Bronchus fibroblast of lung (primary cell): ENCODE measurements around a stretch of chr7.

DNA sequence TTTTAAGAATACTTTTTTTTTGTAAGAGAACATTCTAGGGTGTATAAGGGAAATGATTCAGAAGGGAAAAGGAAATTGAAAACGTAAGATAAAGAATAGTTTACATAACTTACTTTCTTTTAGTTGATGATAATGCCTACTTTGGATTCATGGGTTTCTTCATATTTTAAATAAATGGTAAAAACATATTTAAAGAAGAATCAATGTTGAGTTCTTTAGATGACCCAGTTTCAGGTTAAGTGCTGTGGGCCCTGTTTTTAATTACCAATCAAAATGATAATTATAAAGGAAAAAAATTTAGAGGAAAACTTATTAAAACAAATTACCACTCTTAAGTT lies 9.8 kb downstream of the CAPZA2 start:
- RAMPAGE, long total RNA: no peak

- RAMPAGE, long total RNA: no peak
These were observed 2.6 kb downstream of the ST7 start for GRCh38 chr7:116955681-116956501.

DNA sequence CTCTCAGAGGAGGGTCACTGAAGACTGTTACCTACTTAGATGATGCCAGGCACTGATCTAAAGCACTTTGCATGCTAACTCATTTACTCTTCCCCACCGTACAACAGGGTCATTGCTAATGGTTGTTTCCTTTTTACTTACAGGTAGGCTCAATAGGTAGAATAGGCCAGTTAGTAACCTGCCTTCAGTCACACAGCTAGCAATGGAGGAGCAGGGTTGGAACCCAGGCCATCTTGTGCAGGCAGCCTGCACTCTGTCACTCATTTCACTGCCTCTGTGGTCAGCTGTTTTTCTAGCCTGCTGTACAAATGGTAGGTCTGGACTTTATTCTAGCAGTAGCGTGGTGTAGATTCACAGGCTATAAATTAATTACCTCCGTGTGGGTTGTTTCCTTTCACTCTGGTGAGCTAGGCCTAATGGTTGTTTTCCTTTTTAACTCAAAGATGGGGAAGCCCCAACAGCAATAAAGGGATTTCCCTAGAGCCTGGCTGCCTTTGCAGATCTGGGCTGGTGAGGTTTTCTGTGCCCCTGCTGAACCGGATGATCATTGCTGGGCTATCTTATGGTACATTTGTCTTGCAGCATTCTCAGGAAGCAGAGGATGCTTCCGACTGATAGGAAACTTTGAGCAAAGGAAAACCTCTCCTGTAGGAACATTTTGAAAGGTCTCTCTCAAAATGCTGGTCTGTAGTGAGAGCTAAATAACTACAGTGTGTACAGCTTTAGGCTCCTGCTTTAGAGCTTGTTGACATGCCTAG lies 157.2 kb downstream of the ST7 start:
- RAMPAGE, long total RNA: no peak

DNA sequence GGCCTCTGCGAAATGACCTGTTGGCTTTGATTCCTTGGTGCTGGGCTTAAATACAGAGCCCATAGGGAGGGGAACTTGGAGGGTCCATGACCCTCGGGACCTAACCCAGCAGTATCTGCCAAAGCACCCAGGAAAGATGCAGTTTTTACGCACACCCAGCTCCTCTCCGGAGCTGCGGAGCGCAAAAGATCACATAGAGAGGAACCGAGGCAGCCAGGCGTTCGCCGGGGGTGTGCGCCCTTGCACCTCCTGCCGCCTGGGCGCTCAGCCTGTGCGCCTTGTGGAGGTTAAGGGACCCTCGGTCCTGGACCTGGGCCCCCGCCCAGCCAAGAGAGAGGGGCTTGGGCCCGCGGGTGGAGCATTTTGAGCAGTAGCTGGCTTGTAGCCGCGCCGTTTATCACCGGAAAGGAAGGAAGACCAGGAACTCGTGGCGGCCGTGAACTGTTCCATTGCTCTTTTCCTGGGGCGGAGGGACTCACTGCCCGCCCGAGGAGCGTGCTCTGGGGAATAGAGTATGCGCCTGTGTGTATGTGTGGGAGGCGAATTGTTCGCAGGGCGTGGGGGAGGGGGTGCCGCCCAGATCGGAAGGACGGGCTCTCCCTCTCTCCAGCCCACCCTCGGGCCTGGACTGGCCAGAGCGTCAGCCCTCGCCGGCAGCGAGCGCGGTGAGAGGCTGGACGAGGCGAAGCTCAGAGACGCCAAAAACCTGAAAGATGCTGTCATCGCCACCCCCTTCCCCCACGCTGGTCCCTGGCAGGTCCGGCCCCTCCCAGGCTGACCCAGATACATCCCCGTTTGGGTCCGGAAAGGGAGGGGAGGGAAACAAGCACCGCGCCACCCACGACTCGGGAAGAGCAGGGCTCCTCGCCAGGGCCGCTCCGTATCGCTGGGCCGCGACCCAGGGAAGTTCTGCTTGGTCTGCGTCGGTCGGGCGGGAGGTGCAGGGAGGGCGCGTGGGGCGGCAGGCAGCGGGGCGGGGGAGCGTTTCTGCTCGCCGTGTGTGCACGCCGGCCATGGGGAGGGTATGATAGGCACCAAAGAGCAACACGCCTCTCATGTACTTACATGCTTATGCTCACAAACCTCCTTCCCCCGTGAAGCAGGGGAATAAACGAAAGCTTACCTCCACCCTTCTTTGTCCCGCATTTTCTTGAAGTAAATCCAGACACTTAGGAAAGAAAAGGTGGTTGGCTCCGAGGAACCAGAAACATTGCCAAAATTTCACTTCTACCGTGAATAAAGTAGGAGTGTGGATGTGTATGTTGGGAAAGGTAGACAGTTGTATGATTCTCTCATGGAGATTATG lies 1.3 kb upstream of the WNT2 start:
- RAMPAGE, long total RNA: no peak

DNA sequence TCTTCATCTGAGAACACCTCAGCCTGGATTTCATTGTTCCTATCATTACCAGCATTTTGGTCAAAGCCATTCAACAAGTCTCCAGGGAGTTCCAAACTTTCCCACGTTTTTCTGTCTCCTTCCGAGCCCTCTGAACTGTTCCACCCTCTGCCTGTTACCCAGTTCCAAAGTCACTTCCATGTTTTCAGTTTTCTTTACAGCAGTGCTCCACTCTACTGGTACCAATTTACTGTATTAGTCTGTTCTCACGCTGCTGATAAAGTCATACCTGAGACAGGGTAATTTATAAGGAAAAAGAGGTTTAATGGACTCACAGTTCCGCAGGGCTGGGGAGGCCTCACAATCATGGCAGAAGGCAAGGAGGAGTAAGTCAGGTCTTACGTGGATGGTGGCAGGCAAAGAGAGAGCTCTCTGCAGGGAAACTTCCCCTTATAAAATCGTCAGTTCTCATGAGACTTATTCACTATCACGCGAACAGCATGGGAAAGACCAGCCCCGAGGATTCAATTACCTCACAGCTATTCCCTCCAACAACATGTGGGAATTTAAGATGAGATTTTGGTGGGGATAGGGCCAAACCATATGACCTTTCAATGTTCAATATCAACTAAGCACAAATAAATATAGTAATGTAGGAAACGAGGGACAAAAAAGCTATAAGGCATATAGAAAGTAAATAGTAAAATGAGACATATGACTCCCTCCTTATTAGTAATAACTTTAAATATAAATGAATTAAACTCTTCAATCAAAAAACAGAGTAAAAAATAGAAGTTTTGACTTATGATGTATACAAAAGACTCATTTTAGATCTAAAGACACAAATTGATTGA lies 559.4 kb upstream of the KCND2 start:
- RAMPAGE, long total RNA: no peak

- RAMPAGE, long total RNA: no peak
These were observed 105.1 kb upstream of the KCND2 start for GRCh38 chr7:120167868-120168295.

- RAMPAGE, long total RNA: no peak
These were observed 1.3 kb downstream of the ING3 start for GRCh38 chr7:120951848-120952278.

- RAMPAGE, long total RNA: no peak
These were observed 14.4 kb downstream of the CPED1 start for GRCh38 chr7:121002750-121003561.

GRCh38 chr7:121020579-121021420 lies 32.3 kb downstream of the CPED1 start:
- RAMPAGE, long total RNA: no peak

DNA sequence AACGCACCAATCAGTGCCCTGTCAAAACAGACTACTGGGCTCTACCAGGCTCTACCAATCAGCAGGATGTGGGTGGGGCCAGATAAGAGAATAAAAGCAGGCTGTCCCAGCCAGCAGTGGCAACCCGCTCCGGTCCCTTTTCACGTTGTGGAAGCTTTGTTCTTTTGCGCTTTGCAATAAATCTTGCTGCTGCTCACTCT lies 72.0 kb downstream of the CPED1 start:
- RAMPAGE, long total RNA: no peak

DNA sequence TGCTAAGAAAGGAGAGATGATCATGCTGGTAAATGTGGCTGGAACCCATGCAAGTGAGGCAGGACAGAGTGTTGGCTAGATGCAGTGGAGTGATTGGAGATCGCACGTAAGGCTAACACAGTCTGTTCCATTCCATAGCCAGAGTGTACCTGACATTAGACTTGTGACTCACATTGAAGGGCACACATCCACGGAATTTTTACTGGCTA lies 80.8 kb downstream of the CPED1 start:
- RAMPAGE, long total RNA: no peak

DNA sequence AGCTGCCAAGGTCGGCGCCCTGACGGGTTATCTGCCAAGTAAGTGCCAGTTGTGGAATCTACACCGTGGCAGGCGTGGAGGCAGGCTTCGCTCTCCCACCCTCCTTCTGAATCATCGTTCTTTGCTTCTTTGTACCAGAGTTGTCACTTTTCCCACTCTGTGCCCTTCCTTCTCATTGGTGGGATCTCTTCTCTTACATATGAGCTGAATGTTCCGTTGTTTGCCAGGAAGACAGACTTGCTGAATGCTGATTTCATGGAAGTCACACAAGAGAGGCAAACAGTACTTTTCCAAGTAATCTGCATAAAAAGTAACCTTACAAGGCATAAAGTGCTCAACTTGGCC lies 40.6 kb upstream of the PTPRZ1 start:
- RAMPAGE, long total RNA: no peak

DNA sequence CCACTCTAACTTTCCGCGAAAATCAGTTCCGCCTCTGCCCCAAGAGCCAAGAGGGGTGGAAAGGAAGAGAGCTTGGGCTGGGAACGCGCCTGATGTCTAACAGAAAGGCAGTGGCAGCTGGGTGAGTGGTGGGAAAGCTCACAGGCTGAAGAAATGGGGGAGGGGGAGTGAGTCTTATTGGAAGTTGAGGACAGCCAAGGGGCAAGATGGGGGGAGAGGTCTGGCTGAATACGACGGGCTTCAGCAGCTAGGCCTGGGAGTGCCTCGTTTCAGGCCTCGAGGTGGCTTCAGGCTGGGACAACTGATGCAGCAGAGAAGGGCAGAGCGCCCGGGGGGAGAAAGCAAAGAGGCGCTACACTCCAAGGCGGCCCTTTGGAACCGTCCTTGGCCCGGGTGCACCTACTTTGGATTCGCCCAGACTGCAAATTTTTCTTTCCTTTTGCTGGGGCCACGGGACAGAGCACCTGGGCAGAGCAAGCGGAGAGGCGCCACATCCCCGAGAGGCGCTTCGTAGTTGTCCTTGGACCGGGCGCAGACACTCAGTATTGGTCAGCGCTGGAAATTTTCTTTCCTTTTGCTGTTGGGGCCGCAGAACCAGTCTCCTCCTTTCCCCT lies 2.1 kb upstream of the FEZF1 start:
- RAMPAGE, long total RNA: no peak

GRCh38 chr7:122884197-122884509 lies 2.1 kb downstream of the CADPS2 start:
- RAMPAGE, long total RNA: no peak

DNA sequence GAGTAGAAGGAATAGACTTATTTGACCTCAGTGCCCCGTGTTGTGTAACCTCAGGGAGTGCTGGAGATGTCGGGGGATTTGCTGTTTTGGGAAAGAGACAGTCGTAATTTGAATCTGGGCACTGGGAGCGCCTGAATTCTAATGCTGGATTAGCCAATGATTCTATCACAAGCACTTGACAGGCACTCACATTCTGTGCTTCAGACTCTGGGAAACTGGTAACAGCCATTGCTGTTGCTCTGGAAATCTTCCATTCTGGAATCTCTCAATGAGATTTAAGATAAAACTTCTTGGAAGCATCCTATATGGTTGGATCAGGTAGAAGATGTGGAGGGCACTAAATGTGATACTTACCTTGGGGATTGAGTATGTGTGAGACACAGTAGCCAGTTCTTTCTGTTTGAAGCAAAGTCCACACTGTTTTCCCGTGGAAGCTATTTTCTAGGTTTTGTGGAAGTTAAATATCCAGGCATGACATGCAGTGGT lies 13.6 kb upstream of the LMOD2 start:
- RAMPAGE, long total RNA: no peak

DNA sequence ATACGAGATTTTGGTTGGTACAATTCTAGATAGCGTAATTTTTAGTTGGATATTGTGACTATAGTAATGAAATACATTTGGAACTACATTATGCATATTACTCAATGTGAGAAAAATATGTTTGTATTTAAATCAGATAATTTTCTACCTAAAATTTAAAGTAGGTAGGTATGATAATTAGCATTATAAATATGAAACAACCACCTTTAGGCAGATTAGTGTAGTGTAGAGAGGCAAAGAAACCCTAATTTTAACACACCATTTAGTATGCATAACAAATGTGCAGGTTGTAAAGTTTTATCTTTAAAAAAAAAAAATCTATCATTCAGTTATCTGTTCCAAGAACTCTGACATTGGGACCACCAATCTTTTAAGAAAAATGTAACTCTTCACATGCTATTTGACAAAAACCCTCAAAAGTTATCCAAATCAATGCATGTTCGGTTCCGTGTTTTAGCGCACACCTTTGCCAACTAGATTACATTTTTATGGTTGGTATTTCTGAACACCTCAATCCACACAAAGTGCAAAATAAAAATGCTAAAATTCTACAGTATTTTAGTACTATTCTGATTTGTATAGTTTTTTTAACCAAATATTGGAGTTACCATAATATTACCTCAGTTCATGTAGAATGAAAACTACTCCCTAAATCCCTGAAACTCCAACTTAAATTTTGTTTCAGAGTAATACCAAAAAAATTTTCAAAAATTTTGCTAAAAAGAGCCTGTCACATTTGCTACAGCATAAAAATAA lies 27.6 kb downstream of the LMOD2 start:
- RAMPAGE, long total RNA: no peak

GRCh38 chr7:123695653-123696166 lies 40.0 kb downstream of the LMOD2 start:
- RAMPAGE, long total RNA: no peak

DNA sequence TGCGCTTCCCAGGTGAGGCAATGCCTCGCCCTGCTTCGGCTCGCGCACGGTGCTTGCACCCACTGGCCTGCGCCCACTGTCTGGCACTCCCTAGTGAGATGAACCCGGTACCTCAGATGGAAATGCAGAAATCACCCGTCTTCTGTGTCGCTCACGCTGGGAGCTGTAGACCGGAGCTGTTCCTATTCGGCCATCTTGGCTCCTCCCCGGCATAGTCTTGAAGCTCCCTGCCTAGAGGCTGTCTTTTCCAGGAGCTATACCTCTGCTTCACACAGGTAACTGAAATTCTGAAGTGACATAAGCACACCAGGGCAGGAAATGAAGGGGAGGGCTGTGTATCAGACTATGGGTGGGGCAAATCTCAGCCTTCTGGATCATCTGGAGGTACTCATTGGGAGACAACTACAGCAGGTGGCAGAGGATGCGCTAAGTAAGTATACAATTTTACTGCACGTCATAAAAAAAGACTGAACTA lies 252.2 kb upstream of the POT1 start:
- RAMPAGE, long total RNA: no peak

GRCh38 chr7:127351160-127352308 lies 41.0 kb downstream of the ZNF800 start:
- RAMPAGE, long total RNA: no peak

GRCh38 chr7:127391289-127392468 lies 829 bp downstream of the ZNF800 start:
- RAMPAGE, long total RNA: no peak